SK-N-MC (cell line): ENCODE measurements around the genes PELI3 and KDM2A.

GRCh38 chr11:66361312-66362462, 9.9 kb downstream of the SLC29A2 start:
- RRBS: no CpG with 5 or more reads among the region's 12 CpGs

DNA sequence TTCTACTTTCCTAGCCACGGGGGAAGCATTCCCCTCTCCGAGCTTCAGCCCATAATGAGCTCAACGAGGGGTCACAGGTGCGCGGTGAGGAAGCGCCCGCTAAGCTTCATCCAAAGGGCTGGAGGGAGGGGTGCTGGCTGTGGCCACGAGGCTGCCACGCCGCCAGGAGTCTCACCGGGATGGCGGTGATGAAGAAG, 593 bp downstream of the SLC29A2 start:
- RRBS: no CpG with 5 or more reads among the region's 12 CpGs

- RRBS: 1% methylated on average over 22 of the region's 59 CpGs
These were observed 11.9 kb upstream of the NPAS4 start for GRCh38 chr11:66408781-66409460.

- RRBS: no CpG with 5 or more reads among the region's 9 CpGs
These were observed 1.3 kb upstream of the PELI3 start for GRCh38 chr11:66465378-66465903.

GRCh38 chr11:66466833-66467638, at the start of gene PELI3:
TSS of gene PELI3 (plus strand) at chr11:66466905.
- RRBS: under 1% methylated on average over 70 of the region's 98 CpGs

DNA sequence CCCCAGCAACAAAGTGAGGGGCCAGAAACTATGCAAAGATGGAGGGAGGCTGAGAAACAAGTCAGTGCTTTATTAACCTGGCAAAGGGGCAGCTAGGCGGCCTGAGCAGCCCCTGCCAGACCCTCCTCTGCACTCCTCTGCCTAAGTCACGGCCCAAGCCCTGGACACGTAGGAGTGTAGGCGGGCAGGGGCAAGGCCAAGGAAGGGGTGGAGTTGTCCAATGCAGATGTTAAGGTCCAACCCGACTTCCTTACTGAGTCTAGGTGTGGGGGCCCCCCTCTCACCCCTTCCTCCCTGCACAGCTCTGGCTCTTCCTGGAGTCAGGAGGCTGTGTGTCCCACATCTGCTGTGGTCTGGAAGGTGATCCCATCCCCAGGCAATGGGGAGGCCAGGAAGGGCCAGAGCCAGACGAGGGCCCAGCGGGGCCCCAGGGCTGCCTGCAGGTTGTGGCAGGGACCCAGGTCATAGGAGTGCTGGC, 6.6 kb downstream of the ZDHHC24 start:
- RRBS: no CpG with 5 or more reads among the region's 7 CpGs

- RRBS: no CpG with 5 or more reads among the region's 4 CpGs
These were observed 1.3 kb downstream of the RBM14 start for GRCh38 chr11:66617787-66618076.

DNA sequence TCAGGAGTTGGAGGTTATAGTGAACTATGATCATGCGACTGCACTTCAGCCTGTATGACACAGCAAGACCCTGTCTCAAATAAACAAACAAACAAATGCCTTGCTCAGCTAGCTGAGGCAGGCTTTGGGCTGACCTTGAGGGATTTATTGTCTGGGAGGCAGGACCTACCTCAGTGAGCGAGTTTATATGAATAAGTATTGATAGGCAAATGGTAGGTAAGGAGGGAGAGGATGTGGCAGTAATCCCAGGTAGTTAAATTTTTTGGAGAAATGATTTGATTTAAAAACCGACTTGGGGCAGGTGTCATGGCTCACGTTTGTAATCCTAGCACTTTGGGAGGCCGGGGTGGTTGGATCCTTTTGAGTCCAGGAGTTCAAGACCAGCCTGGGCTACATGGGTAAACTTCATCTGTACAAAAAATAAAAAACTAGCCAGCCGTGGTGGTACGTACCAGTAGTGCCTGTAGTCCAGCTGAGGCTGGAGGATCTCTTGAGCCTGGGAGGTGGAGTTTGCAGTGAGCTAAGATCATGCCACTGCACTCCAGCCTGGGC, 8.4 kb upstream of the RBM4 start:
- RRBS: no CpG with 5 or more reads among the region's 7 CpGs

GRCh38 chr11:66844555-66844851, 1.3 kb downstream of the RCE1 start:
- RRBS: no CpG with 5 or more reads among the region's 2 CpGs

- RRBS: no CpG with 5 or more reads among the region's 18 CpGs
These were observed 20.3 kb upstream of the SYT12 start for GRCh38 chr11:67002156-67003514.

DNA sequence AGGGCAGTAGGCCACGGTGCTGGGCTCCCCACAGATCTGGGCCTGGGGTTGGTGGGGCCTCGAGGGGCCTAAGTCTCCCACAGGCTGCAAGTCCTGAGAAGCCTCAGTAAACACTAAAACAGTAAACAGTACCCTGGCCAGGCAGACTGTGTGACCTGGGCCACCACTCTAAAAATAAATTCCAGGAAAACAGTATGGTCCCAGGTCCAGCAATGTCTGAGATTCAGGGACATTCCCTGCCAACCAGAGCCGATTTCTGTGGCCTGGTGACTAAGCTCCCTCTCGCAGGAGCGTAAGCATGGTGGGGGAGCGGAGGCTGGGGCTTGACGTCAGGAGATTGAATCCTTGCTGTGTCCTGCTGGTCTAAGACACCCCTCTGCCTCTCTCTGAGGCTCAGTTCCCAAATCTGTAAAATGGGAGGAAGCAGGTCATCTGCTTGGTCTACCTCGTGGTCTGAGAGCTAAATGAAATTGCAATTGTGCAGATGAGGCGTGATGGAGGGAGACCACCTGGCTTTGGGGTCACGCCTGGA, 2.1 kb upstream of the RHOD start:
- RRBS: no CpG with 5 or more reads among the region's 10 CpGs

- RRBS: under 1% methylated on average over 37 of the region's 98 CpGs
These were observed at the start of gene KDM2A for GRCh38 chr11:67118806-67119588. TSS of gene KDM2A (plus strand) at chr11:67119263.

GRCh38 chr11:67269105-67270076, 3.1 kb downstream of the GRK2 start:
- RRBS: no CpG with 5 or more reads among the region's 20 CpGs

- RRBS: 96% methylated on average over 9 of the region's 48 CpGs
These were observed 7.8 kb upstream of the ANKRD13D start for GRCh38 chr11:67280932-67282007.

GRCh38 chr11:67287382-67288097, 1.6 kb upstream of the ANKRD13D start:
- RRBS: 100% methylated on average over 1 of the region's 13 CpGs

DNA sequence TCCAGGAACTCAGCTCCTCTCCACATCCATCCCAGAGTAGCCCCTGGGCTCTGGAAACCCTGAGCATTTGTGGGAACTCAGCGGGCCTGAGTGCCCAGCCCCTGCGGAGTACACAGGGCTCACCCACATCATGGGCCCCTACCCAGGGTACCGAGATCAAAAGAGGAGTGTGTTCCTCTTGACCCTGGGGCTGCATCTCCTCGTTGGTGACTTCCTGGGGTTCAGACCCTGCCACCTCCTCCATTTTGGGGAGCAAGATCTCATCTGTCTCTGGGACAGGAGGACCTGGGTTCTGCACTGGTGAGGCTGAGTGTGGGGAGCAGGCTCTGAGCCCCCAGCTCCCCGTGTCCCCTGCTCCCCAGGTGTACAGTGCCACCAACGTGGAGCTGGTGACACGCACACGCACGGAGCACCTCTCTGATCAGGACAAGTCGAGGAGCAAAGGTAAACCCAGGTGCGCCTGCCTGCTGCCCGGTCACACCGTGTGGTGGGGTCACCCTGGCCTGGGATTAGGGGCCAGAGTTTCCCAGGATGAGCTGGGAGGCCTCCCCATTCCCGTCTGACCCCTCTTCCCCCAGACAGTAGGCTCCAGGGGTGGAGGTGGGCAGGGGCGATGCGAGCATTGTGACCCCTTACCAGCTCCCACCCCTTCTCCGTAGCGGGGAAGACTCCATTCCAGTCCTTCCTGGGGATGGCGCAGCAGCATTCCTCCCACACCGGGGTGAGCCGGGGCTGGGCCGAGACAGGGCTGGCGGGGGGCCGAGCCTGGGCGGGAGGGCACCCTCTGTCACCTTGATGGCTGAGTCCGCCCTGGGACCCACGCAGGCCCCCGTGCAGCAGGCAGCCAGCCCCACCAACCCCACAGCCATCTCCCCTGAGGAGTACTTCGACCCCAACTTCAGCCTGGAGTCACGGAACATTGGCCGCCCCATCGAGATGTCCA, 3.9 kb upstream of the SSH3 start:
- RRBS: no CpG with 5 or more reads among the region's 32 CpGs

DNA sequence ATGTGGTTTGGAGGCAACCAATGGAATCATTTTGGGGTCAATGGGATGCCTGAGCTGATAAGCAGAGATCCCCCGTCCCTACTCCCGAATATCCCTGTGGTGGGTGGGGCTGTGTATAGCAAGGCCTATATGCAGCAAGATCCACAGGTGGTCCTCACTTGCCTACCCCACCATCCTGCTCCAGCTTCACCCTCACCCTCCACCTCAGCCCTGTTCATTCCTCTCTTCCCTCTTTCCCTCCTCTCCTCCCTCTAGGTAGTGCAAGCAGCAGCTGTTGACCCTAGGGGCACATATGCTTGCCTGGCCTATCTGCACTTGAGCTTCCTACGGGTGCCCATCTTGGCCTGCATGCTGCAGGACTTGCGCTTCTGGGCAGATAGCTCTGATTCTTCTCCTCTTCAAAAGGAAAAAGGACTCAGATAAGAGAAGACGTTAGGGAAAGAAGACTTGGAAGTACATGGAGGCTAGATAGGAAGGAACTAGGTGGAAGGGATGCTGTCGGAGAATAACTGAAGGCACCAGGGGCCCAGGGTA, 19.5 kb downstream of the SSH3 start:
- RRBS: no CpG with 5 or more reads among the region's 6 CpGs

GRCh38 chr11:67392161-67392465, 327 bp downstream of the RAD9A start:
- RRBS: 3% methylated on average over 6 of the region's 19 CpGs

- RRBS: 2% methylated on average over 4 of the region's 27 CpGs
These were observed 762 bp downstream of the RPS6KB2 start for GRCh38 chr11:67428699-67429813.

- RRBS: no CpG with 5 or more reads among the region's 16 CpGs
These were observed 2.9 kb downstream of the PTPRCAP start for GRCh38 chr11:67434547-67434952.